Tongue (tissue), 2 donors: ENCODE measurements around the genes PTPRH, KMT5C, TMEM238 and UBE2S.

GRCh38 chr19:55208918-55209793 lies at the start of gene PTPRH:
Gene PTPRH (minus strand): TSS chr19:55209501.
- RAMPAGE, long total RNA, result no peak

- RAMPAGE, long total RNA, result no peak
Measured at GRCh38 chr19:55254146-55255138, 4.4 kb downstream of the PPP6R1 start.

GRCh38 chr19:55308282-55308888 lies 16.8 kb downstream of the TMEM150B start:
- RAMPAGE, long total RNA, result no peak

DNA sequence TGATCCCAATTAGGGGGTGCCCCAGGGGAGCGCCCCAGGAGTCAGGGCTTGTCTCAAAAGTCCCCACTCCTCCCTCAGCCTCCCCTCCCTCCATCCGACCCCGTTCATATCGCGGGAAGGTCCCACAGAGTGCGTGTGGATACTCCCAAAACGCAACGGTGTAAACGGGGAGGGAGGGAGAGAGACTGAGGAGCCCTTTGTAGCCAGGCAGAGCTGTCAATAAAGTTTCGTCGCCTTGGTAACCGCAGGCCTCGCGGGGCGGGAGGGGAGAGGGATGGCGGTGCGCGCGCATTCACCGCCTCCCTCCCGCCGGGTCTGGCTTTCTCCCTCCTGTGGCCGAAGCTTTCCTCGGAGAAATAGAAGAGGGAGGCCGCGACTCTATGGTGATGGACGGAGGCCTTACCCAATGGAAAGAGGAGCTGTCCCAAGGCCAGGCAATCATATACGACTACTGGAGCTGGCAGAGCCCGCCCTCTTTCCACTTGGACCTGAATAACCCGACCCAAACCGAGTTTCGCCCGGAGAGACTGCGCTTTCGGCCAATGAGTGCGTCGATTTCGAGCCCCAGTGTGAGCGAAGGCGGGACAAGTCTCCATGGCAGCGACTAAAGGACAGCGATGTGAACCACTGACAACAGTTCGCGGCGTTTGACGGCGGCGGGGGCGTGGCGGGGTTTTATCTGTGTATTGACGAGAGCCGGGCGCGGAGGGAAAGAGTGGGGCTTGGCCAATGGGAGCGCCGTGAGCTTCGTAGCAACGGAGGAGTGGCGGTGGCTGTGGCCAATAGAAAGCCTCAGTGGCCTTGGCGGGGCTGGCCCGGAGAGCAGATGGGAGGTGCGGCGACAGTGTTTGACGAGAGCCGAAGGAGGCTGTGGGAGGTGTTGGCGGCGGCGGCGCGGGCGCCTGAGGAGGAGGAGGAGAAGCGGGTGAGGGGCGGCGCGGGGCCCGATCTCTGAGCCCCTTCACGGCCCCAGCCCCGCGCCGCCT lies at the start of gene KMT5C:
Gene KMT5C, plus strand, starts transcription at position 844 of the 986 bp plus-strand sequence.
- RAMPAGE, long total RNA, result start-site peak on the plus strand centred at position 852 of the sequence, 10 bp wide, 35 and 65 reads in 2 replicates

- RAMPAGE, long total RNA, result no peak
Measured at GRCh38 chr19:55383380-55384505, at the start of gene TMEM238. Gene TMEM238 (minus strand): TSS chr19:55384292.

DNA sequence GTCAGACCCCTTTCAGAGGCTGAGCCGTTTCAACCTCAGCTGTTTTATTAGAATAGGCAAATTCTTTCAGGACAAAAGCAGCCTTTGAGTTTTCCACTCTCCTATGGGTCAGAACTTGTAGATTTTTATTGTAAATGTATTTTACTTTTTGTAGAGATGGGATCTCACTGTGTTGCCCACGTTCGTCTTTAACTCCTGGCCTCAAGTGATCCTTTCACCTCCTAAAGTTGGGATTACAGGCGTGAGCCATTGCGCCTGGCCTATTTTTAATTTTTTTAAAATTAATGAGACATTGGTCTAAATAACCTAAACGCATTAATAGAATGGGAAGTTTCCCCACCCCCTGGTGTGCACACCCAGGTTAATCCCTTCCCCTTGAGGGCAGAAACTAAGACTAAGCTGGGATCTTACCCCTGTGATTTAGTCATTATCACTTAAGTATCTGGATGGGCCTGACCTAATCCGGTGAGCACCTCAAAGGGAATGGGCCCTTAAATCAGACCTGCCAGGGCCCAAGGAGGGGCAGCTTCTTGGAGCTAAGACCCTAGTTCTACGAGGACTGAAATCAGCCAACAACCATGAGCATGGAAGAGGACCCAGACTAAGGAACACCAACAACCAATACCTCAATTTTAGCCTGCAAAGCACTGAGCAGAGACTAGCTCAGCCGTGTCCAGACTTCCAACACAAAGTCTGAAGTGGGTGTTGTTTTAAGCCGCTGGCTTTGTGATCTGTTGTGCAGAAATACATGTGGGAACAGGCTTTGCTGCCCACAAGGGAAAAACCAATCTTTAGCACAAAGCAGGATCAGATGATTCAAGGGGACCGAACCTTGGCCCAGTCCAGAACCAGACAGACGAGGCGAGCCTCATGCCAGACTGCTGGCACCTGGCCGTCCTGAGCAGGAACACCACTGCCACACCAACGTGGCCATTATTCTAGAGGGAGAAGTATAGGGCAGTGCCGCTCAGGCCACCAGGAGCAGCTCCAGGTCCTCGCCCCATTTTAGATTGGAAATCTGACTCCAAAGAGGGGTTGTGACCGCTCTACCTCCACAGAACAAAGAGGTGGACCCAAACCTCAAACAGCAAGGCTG lies 7.2 kb downstream of the UBE2S start:
- RAMPAGE, long total RNA, result no peak

DNA sequence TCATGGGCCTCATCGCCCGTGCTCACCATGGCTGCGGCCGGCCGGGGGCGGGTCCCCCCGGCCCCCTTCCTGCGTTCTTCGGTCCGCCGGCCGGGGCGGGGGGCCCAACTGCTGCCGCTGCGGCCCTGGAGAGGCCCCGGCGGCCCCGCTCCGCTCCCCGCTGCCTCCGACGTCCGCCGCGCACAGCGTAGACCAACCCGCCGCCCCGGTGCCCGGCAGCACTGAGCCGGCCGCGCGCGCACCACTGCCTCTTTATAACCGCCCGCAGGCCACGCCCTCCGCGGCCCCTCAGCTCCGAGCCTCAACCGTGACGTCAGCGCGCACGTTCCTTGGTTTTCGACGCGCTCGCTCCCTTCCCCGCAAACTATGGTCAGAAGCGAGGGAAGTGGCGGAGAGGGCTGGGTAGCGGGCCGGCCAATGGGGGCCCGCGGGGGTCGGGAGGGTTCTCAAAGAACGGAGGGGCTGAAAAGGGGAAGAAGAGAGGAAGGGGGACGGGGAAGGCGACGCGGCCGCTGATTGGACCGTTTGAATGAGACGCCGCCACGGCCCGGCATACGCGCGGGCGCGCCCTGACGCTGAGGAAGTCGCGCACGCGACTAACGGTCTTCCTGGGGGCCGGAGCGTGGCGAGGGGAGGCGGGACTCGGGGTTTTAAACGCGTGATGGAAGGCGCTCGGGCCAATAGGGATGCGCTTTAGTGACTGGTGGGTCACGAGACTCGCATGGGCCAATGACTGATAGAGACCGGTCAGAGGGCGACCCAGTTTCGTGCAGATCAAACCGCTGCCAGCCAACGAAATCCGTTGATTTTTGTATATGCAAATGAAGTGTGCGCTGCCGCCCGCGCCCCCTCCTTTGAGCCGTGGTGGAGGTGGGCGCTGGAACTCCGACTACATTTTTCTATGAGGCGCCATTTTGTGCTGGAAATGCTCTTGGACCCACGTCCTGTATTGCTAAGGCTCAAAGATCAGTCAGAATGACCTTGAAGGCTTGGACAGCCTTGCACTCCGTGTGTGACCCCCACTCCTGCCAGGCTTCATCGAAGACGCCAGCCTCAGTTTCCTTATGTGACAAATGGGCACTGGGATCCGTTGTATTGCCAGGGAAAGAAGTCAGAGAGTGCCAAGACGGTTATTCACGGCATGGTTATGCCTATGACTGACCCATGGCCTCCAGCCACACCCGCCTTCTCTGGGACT lies at the start of gene UBE2S:
Gene UBE2S, minus strand, starts transcription at position 228 of the 1,198 bp plus-strand sequence.
- RAMPAGE, long total RNA, result no peak

DNA sequence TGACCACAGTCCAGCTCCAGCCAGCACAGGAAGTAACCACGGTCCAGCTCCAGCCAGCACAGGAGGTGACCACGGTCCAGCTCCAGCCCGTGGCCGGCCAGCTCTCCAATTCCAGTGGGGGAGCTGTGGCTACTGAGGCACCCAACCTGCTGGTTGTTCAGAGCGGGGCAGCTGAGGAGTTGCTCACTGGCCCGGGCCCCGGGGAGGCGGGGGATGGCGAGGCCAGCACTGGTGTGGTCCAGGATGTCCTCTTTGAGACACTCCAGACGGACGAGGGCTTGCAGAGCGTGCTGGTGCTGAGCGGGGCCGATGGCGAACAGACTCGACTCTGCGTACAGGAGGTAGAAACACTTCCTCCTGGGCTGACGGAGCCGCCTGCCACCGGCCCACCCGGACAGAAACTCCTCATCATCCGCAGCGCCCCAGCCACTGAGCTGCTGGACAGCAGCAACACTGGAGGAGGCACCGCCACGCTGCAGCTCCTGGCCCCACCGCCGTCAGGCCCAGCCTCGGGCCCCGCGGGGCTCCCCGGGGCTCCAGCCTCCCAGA lies 1.2 kb upstream of the NAT14 start:
- RAMPAGE, long total RNA, result no peak

DNA sequence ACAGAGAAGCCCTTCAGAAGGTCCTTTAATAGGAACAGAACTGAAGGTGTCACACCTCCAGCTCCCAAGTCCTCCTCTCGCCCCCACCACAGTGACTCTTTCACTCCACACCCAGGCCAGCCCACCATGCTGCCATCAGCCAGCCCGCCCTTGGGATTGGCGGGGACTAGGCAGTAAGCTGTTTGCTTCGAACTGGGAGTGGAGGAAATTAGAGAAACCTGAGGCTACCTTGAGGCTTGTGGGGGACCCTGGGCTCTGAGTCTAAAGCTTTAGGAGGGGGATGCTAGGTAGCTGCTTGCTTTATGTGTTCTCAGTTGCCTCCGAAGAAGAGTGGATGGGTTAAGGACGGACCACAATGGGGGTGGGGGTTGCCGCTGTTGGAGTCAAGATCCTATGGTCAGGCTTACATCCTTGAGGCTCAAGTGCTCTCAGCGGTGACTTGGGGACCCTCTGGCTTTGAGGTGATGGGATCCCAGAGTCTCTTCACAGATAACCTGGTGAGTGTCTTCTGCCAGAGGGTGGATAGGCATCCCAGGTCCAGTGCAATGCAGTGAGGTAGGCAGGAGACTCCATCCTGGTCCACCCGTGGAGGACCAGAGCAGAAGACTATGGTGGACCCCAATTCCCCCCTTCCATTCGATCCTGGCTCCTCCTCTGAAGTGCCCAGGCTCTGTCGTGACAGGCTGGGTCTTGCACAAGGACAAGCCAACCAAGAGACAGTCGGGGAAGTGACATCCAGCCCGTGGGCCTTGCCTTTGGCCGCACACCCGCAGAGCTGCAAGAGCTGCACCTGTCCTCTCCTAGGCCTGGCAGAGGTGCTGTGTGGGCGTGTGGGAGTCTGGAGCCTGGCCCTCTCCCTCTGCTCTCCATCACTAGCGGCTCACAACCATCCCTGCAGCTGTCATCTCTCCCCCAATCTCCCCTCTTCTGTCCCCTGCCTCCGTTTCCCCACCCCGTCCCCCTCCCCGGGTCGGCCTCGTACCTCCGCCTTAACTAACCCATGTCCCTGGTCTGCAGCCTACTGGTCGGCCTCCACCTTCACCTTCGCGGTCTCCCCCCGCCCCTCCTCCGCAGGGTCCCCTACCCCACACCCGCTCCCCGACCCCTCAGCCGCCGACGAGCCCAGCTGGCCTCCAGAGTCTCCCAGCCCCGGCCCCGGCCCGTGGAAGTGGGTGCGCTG lies 3.2 kb downstream of the ZNF784 start:
- RAMPAGE, long total RNA, result no peak

GRCh38 chr19:55646878-55647322 lies 1.1 kb upstream of the CCDC106 start:
- RAMPAGE, long total RNA, result no peak

- RAMPAGE, long total RNA, result no peak
Measured at GRCh38 chr19:56106233-56106881, 14.7 kb downstream of the ZNF787 start.

- RAMPAGE, long total RNA, result no peak
Measured at GRCh38 chr19:56110443-56110978, 10.6 kb downstream of the ZNF787 start.

GRCh38 chr19:56301096-56301407 lies 13.6 kb downstream of the ZSCAN5A start:
- RAMPAGE, long total RNA, result no peak

DNA sequence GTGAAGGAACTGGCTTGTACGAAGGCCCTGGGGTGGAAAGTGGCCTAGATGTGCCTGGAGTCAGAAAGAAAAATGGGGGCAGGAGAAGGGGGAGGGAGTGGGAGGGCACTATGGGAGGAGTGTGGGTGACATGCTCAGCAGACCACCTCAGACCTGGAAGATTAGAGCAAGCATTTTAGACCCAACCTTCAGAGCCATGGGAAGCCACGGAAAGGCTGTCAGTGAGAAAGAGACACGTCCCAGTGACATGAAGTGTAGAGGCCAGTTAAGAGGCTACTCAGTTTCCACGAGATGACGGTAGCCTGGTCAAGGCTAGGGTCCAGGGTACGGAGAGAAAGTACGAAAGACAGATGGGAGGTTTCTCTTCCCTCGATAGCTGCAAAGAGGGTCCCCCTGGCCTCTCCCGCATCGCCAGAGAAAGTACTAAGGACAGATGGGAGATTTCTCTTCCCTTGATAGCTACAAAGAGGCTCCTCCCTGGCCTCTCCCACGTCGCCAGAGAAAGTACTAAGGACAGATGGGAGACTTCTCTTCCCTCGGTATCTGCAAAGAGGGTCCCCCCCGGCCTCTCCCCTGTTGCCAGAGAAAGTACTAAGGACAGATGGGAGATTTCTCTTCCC lies 8.6 kb downstream of the ZSCAN5A start:
- RAMPAGE, long total RNA, result no peak

GRCh38 chr19:56751034-56751576 lies 79.5 kb upstream of the ZNF835 start:
- RAMPAGE, long total RNA, result no peak

DNA sequence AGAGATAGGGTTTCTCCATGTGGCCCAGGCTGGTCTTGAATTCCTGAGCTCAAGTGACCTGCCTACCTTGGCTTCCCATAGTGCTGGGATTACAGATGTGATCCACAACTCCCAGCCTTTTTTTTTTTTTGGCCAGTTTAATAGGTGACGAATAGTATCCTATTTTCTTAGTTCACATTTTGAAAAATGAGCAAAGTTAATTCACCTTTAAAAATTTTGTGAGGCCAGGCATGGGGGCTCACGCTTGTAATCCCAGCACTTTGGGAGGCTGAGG lies 50.5 kb upstream of the PEG3 start:
- RAMPAGE, long total RNA, result no peak

- RAMPAGE, long total RNA, result no peak
Measured at GRCh38 chr19:56980660-56981316, 139.0 kb upstream of the USP29 start.

DNA sequence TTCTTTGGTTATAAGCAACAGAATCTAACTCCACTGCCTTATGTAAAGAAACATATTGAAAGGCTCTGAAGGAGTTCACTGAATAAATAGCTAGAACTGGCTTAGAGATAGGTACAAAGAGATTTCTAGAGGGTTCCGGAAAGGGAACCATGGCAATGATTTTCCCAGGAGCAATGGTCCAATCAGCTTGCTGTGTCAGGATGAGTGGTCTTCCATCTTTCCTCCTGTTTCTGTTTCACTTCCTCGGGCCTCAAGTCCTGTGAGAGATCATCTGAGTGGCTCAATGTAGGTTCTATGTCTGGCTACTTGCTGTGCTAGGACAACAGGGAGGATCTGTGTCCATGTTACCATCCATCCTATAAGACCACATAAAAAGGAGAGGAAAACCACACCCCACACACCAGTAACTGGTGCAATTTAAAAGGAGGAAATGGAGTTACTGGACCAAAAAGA lies 2.1 kb downstream of the AURKC start:
- RAMPAGE, long total RNA, result no peak

GRCh38 chr19:57292796-57293843 lies 12.8 kb downstream of the ZNF460 start:
- RAMPAGE, long total RNA, result no peak

DNA sequence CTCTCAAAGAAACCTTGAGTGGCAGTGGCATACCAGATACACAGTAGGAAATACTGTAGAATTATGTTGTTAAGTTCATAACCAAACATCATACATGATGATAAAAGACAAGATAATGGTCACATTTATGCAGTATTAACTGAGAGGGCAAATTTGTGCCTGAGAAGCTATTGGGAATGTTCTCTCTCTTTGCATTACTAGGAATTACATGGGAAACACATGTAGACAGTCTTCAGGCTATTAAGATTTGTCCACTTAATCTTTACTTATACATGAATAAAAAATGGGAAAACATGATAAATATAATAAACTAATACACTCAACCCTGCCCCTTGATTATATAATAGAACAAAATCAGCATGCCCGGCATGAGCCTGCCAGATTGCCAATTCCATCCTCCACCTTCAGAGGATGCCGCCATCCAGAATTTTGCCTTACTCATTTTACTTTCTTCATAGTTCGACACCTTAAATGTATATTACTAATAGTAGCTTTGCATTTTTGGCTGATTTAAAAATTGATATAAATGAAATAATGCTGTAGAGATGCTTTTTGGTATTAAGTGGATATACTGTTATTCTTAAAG lies 14.3 kb upstream of the ZNF543 start:
- RAMPAGE, long total RNA, result no peak